K562 (cell line): ENCODE data around the genes CNOT4 and AKR1D1.

- RAMPAGE, long total RNA = no peak
- RRBS = no CpG with 5 or more reads among the region's 9 CpGs
PRO-cap:
- standard = unidirectional peak, plus-strand start at chr7:135509270; unidirectional peak, plus-strand start at chr7:135509344; unidirectional peak, plus-strand start at chr7:135509394; bidirectional peak, plus-strand start at chr7:135509457, minus-strand start at chr7:135509467
- CoPRO, capped RNA only, 2 experiments = no peak in any of the 2 experiments
- CoPRO, capped and uncapped RNA, 2 experiments = no peak in any of the 2 experiments
- CoPRO, uncapped RNA only, 2 experiments = peak in 1 of 2 experiments; most common plus-strand start chr7:135509319 (in 1)
CAGE:
- cytosol, long polyA plus RNA = no peak
- long polyA plus RNA = no peak
- nucleolus, long total RNA = no peak
- nucleus, long polyA plus RNA = no peak
These were observed 714 bp downstream of the CNOT4 start for GRCh38 chr7:135509158-135509618.

DNA sequence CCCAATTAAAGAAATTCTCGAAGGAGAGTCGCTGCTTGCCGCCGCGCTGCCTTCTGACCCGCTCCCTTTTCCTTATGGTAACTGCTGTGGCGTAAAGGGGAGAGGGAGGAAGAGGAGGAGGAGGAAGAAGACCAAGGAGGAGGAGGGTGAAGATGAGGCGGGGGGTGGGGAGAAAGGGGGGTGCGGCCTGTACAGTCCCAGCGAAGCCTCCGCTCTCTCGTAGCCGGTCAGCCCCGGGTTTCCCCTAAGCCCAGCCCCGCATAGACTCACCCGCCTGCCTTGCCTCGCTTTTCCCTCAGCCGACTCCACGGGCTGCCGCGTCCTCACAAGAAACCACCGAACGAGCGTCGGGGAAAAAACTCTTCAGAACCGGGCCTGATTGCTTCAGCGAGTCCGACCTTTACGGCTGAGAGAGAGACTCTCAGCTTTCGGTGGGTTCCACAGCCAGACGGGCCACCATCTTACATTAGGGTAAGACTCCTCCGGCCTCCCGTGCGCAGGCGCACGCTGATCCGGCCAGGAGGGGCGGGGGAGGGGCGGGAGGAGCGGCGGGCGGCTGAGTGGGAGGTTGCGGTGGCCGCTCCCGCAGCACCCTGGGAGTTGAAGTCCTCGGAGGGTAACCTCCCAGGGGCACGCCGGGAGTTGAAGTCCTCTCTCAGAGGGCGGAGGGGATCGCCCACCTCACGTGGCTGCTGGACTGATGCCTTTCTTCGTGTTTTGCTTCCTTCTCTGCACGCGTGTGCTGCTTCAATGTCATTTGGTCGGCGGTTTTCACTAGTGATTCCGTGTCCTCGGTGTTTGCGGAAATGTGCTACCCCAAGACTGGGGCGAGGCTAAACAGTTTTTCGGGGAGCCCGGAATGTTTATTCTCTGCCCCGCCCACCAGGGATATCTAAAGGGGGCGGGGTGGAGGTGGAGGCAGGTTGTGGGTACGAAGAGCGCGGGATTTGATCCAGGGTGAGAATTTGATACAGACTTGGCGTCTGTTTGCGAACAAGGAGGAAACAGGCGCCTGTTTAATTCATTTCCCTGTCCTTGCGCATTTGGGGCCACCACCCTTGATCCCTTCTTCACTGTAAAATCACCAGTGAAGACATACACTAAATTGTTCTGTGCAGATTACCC is at the start of gene CNOT4:
TSS of gene CNOT4 (minus strand) at position 484 of the 1,125 bp plus-strand sequence.
- RAMPAGE, long total RNA = start-site peak on the minus strand centred at position 480 of the sequence, 25 bp wide, 213 and 820 reads in 2 replicates
- RRBS = no CpG with 5 or more reads among the region's 71 CpGs
PRO-cap:
- standard = bidirectional peak, plus-strand start at position 171 of the sequence, minus-strand start at position 76 of the sequence; bidirectional peak, plus-strand start at position 658 of the sequence, minus-strand start at position 463 of the sequence; unidirectional peak, plus-strand start at position 960 of the sequence
- CoPRO, capped RNA only, 2 experiments = peak in 2 of 2 experiments; most common plus-strand start position 220 of the sequence (in 1); most common minus-strand start position 76 of the sequence (in 2)
- CoPRO, capped and uncapped RNA, 2 experiments = peak in 2 of 2 experiments; most common plus-strand start position 245 of the sequence (in 1); most common minus-strand start position 463 of the sequence (in 2)
- CoPRO, uncapped RNA only, 2 experiments = peak in 2 of 2 experiments; most common plus-strand start position 609 of the sequence (in 1); most common minus-strand start position 423 of the sequence (in 2)
CAGE:
- cytosol, long polyA plus RNA = no peak
- long polyA plus RNA = start-site peak on the minus strand centred at position 474 of the sequence, 24 bp wide, 1,059 and 1,371 reads in 2 replicates
- nucleolus, long total RNA = no peak
- nucleus, long polyA plus RNA = start-site peak on the minus strand centred at position 475 of the sequence, 21 bp wide, 1,371 and 1,872 reads in 2 replicates

- RAMPAGE, long total RNA = no peak
- RRBS = no CpG with 5 or more reads among the region's 4 CpGs
PRO-cap:
- standard = no peak
- CoPRO, capped RNA only, 2 experiments = no peak in any of the 2 experiments
- CoPRO, capped and uncapped RNA, 2 experiments = no peak in any of the 2 experiments
- CoPRO, uncapped RNA only, 2 experiments = no peak in any of the 2 experiments
CAGE:
- cytosol, long polyA plus RNA = no peak
- long polyA plus RNA = no peak
- nucleolus, long total RNA = no peak
- nucleus, long polyA plus RNA = no peak
These were observed 22.9 kb downstream of the STMP1 start for GRCh38 chr7:135685214-135685659.

DNA sequence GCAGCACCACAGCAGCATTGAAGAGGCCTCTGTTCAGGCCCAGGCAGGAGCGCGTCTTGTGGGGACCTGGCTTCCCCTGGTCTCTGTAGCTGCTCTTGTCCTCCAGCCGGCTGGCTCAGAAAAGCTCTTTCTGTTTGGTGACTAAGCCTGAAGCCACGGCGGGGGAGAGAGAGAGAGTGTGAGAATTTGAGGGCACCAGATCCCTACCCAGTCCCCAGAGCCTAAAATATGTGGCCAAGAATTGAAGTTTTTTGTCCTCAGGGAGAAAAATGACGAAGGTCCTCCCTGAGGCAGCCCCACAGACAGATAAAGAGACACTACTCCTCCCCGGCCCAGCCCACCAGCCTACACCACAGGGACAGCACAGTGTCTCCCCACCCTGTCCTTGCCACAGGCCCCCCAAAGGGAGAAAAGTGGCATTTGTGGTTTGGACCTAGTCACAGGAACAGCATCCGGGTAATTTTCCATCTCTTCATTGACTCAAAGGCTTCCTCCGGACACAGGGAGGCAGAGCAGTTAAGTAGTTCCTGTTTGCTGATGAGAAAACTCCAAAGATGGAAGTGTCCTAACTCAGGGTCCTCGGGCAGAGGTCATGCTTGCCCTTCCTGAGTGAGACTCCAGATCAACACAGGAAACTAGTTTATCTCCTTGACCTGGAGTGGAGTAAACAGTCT is 13.3 kb upstream of the FAM180A start:
- RAMPAGE, long total RNA = no peak
- RRBS = no CpG with 5 or more reads among the region's 10 CpGs
PRO-cap:
- standard = no peak
- CoPRO, capped RNA only, 2 experiments = no peak in any of the 2 experiments
- CoPRO, capped and uncapped RNA, 2 experiments = no peak in any of the 2 experiments
- CoPRO, uncapped RNA only, 2 experiments = no peak in any of the 2 experiments
CAGE:
- cytosol, long polyA plus RNA = no peak
- long polyA plus RNA = no peak
- nucleolus, long total RNA = no peak
- nucleus, long polyA plus RNA = no peak

DNA sequence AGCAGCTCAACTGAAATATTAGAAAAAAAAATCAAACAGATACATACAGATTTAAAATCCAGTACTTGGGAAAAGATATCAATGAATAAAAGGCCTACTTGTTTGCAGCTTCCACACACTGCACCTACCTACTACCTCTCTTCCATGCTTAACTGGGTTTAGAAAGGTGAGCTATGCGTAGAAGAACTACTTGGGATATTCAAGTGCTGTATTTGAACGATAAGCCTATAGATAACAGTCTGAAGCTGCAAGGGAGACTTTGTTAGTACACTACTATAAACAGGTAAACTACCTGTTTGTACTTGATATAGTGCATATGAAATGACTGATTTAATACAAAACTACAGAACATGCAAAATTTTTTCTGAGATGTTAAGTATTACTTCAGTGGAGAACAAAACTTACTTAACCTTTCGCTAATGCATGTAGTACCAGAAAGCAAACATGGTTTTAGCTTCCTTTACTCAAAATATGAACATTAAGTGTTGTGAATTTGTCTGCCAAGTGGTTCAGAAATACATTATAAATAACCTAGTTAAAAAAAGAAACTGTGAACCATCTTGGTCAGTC is 50.0 kb downstream of the MTPN start:
- RAMPAGE, long total RNA = no peak
- RRBS = no CpG with 5 or more reads among the region's 3 CpGs
PRO-cap:
- standard = no peak
- CoPRO, capped RNA only, 2 experiments = no peak in any of the 2 experiments
- CoPRO, capped and uncapped RNA, 2 experiments = no peak in any of the 2 experiments
- CoPRO, uncapped RNA only, 2 experiments = peak in 2 of 2 experiments; most common minus-strand start position 318 of the sequence (in 2)
CAGE:
- cytosol, long polyA plus RNA = start-site peak on the minus strand centred at position 149 of the sequence, 201 bp wide, 786 and 604 reads in 2 replicates
- long polyA plus RNA = no peak
- nucleolus, long total RNA = no peak
- nucleus, long polyA plus RNA = no peak

GRCh38 chr7:137905613-137906152 is 58.9 kb upstream of the DGKI start:
- RAMPAGE, long total RNA = no peak
- RRBS = no CpG with 5 or more reads among the region's 7 CpGs
PRO-cap:
- standard = no peak
- CoPRO, capped RNA only, 2 experiments = no peak in any of the 2 experiments
- CoPRO, capped and uncapped RNA, 2 experiments = no peak in any of the 2 experiments
- CoPRO, uncapped RNA only, 2 experiments = peak in 2 of 2 experiments; most common minus-strand start chr7:137905934 (in 1)
CAGE:
- cytosol, long polyA plus RNA = no peak
- long polyA plus RNA = no peak
- nucleolus, long total RNA = no peak
- nucleus, long polyA plus RNA = no peak

GRCh38 chr7:137943945-137944777 is 57.7 kb downstream of the CREB3L2 start:
- RAMPAGE, long total RNA = no peak
- RRBS = no CpG with 5 or more reads among the region's 8 CpGs
PRO-cap:
- standard = no peak
- CoPRO, capped RNA only, 2 experiments = no peak in any of the 2 experiments
- CoPRO, capped and uncapped RNA, 2 experiments = no peak in any of the 2 experiments
- CoPRO, uncapped RNA only, 2 experiments = peak in 1 of 2 experiments; most common minus-strand start chr7:137944506 (in 1)
CAGE:
- cytosol, long polyA plus RNA = no peak
- long polyA plus RNA = no peak
- nucleolus, long total RNA = no peak
- nucleus, long polyA plus RNA = no peak

DNA sequence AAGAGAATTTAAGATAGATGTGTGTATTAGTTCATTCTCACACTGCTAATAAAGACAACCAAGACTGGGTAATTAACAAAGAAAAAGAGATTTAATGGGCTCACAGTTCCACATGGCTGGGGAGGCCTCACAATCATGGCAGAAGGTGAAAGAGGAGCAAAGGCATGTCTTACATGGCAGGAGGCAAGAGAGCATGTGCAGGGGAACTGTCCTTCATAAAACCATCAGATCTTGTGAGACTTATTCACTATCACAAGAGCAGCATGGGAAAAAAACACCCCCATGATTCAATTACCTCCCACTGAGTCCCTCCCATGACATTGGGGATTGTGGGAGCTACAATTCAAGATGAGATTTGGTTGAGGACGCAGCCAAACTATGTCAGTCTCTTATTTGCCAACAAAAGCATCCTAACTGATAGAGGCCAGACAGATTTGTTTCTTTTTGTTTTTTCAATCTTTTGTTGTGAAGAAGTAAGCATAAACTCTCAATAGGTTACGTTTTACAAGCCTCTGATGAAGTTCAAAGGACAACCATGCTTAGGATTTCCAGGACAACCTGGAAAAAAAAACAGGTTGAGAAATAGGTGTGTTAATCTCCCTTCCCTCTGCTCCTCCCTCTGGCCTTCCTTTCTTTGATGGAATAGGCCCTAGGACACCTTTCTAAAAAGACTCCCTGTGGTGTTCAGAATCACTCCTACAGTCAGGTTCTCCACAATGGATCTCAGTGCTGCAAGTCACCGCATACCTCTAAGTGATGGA is at the start of gene AKR1D1:
TSS of gene AKR1D1 (plus strand) at position 657 of the 761 bp plus-strand sequence.
- RAMPAGE, long total RNA = no peak
- RRBS = no CpG with 5 or more reads among the region's 3 CpGs
PRO-cap:
- standard = no peak
- CoPRO, capped RNA only, 2 experiments = no peak in any of the 2 experiments
- CoPRO, capped and uncapped RNA, 2 experiments = no peak in any of the 2 experiments
- CoPRO, uncapped RNA only, 2 experiments = no peak in any of the 2 experiments
CAGE:
- cytosol, long polyA plus RNA = no peak
- long polyA plus RNA = no peak
- nucleolus, long total RNA = no peak
- nucleus, long polyA plus RNA = no peak

- RAMPAGE, long total RNA = no peak
- RRBS = no CpG with 5 or more reads among the region's 9 CpGs
PRO-cap:
- standard = no peak
- CoPRO, capped RNA only, 2 experiments = no peak in any of the 2 experiments
- CoPRO, capped and uncapped RNA, 2 experiments = no peak in any of the 2 experiments
- CoPRO, uncapped RNA only, 2 experiments = no peak in any of the 2 experiments
CAGE:
- cytosol, long polyA plus RNA = no peak
- long polyA plus RNA = no peak
- nucleolus, long total RNA = no peak
- nucleus, long polyA plus RNA = no peak
These were observed 1.6 kb upstream of the TRIM24 start for GRCh38 chr7:138458390-138458944.

DNA sequence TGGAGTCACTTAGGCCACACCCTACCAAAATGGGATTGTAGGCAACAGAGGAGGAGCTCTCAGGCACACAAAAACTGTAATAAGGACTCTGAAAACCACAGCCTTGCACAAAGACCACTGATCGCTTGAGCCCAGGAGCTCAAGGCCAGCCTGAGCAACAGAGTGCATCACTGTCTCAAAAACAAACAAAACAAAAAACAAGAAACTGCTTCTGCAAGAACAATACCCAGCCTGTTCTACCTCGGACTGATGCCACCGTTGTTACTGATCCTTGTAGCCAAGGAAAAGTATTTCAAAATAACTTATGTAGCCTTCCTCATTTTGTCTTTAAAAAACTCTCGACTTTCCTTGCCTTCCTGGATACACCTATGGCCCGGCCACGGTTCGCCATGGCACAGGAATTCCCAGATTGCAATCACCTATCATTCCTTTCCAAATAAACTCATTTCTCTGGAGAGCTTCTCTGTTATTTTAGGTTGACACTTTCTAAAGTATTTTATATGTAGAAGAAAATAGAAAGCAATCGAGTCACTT is 35.3 kb downstream of the SVOPL start:
- RAMPAGE, long total RNA = no peak
- RRBS = no CpG with 5 or more reads among the region's 8 CpGs
PRO-cap:
- standard = no peak
- CoPRO, capped RNA only, 2 experiments = no peak in any of the 2 experiments
- CoPRO, capped and uncapped RNA, 2 experiments = no peak in any of the 2 experiments
- CoPRO, uncapped RNA only, 2 experiments = no peak in any of the 2 experiments
CAGE:
- cytosol, long polyA plus RNA = no peak
- long polyA plus RNA = no peak
- nucleolus, long total RNA = no peak
- nucleus, long polyA plus RNA = no peak

GRCh38 chr7:138776017-138776603 is 21.7 kb upstream of the TMEM213 start:
- RAMPAGE, long total RNA = no peak
- RRBS = no CpG with 5 or more reads among the region's 6 CpGs
PRO-cap:
- standard = no peak
- CoPRO, capped RNA only, 2 experiments = no peak in any of the 2 experiments
- CoPRO, capped and uncapped RNA, 2 experiments = no peak in any of the 2 experiments
- CoPRO, uncapped RNA only, 2 experiments = no peak in any of the 2 experiments
CAGE:
- cytosol, long polyA plus RNA = no peak
- long polyA plus RNA = no peak
- nucleolus, long total RNA = no peak
- nucleus, long polyA plus RNA = no peak

- RAMPAGE, long total RNA = no peak
- RRBS = no CpG with 5 or more reads among the region's 11 CpGs
PRO-cap:
- standard = no peak
- CoPRO, capped RNA only, 2 experiments = no peak in any of the 2 experiments
- CoPRO, capped and uncapped RNA, 2 experiments = no peak in any of the 2 experiments
- CoPRO, uncapped RNA only, 2 experiments = no peak in any of the 2 experiments
CAGE:
- cytosol, long polyA plus RNA = no peak
- long polyA plus RNA = no peak
- nucleolus, long total RNA = no peak
- nucleus, long polyA plus RNA = no peak
These were observed 22.6 kb downstream of the KIAA1549 start for GRCh38 chr7:138958520-138959141.

- RAMPAGE, long total RNA = no peak
- RRBS = no CpG with 5 or more reads among the region's 10 CpGs
PRO-cap:
- standard = no peak
- CoPRO, capped RNA only, 2 experiments = no peak in any of the 2 experiments
- CoPRO, capped and uncapped RNA, 2 experiments = no peak in any of the 2 experiments
- CoPRO, uncapped RNA only, 2 experiments = peak in 1 of 2 experiments; most common minus-strand start chr7:139059090 (in 1)
CAGE:
- cytosol, long polyA plus RNA = no peak
- long polyA plus RNA = no peak
- nucleolus, long total RNA = no peak
- nucleus, long polyA plus RNA = no peak
These were observed 23.0 kb upstream of the ZC3HAV1L start for GRCh38 chr7:139058635-139059370.

GRCh38 chr7:139066005-139066616 is 30.3 kb upstream of the ZC3HAV1L start:
- RAMPAGE, long total RNA = no peak
- RRBS = no CpG with 5 or more reads among the region's 14 CpGs
PRO-cap:
- standard = no peak
- CoPRO, capped RNA only, 2 experiments = no peak in any of the 2 experiments
- CoPRO, capped and uncapped RNA, 2 experiments = no peak in any of the 2 experiments
- CoPRO, uncapped RNA only, 2 experiments = no peak in any of the 2 experiments
CAGE:
- cytosol, long polyA plus RNA = no peak
- long polyA plus RNA = no peak
- nucleolus, long total RNA = no peak
- nucleus, long polyA plus RNA = no peak

DNA sequence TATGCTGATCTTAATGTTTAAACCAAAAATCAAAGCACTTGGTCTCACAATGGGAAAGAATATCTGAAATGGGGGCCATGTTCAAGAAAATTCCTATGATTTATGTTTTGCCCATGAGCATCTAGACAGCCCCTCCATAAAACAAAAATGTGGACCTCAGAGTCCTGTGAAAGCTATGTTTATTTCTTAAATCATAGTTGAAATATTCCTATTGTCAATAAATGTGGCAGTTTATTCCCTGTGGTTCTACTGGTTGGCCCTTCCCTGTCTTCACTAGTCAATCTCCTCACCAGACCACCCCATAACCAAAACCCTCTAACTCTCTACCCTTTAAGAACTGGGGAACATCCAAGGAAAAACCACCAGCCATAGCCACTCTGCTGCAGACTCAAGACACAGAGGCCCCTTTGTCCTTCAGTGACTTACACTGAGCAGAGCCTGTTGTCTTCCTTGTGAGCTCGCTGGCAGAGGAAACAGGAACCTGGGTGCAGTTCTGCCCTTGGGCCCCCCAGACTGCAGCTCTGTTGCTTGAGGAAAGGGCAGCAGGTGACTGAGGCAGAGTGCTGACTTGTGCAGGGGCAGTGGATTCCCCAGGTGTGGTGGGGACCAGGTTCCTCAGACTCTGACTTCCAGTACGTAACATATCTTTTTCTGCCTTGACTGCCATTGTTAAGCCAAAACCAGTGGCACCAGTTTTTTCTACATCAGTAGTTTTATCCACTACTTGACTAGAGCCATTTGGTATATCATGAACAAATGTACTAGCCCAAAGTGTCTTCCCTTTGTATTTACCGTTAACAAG is 30.6 kb downstream of the ZC3HAV1 start:
- RAMPAGE, long total RNA = no peak
- RRBS = no CpG with 5 or more reads among the region's 3 CpGs
PRO-cap:
- standard = no peak
- CoPRO, capped RNA only, 2 experiments = no peak in any of the 2 experiments
- CoPRO, capped and uncapped RNA, 2 experiments = no peak in any of the 2 experiments
- CoPRO, uncapped RNA only, 2 experiments = peak in 2 of 2 experiments; most common minus-strand start position 138 of the sequence (in 1)
CAGE:
- cytosol, long polyA plus RNA = no peak
- long polyA plus RNA = no peak
- nucleolus, long total RNA = no peak
- nucleus, long polyA plus RNA = no peak

GRCh38 chr7:139362146-139362892 is 2.6 kb downstream of the LUC7L2 start:
- RAMPAGE, long total RNA = no peak
- RRBS = no CpG with 5 or more reads among the region's 5 CpGs
PRO-cap:
- standard = bidirectional peak, plus-strand start at chr7:139362671, minus-strand start at chr7:139362426
- CoPRO, capped RNA only, 2 experiments = no peak in any of the 2 experiments
- CoPRO, capped and uncapped RNA, 2 experiments = no peak in any of the 2 experiments
- CoPRO, uncapped RNA only, 2 experiments = peak in 1 of 2 experiments; most common plus-strand start chr7:139362250 (in 1)
CAGE:
- cytosol, long polyA plus RNA = no peak
- long polyA plus RNA = no peak
- nucleolus, long total RNA = no peak
- nucleus, long polyA plus RNA = no peak

- RAMPAGE, long total RNA = no peak
- RRBS = no CpG with 5 or more reads among the region's 13 CpGs
PRO-cap:
- standard = no peak
- CoPRO, capped RNA only, 2 experiments = no peak in any of the 2 experiments
- CoPRO, capped and uncapped RNA, 2 experiments = no peak in any of the 2 experiments
- CoPRO, uncapped RNA only, 2 experiments = no peak in any of the 2 experiments
CAGE:
- cytosol, long polyA plus RNA = no peak
- long polyA plus RNA = no peak
- nucleolus, long total RNA = no peak
- nucleus, long polyA plus RNA = no peak
These were observed 49.1 kb downstream of the KLRG2 start for GRCh38 chr7:139434303-139434911.